Breast (tissue), 4 donors: ENCODE measurements around a stretch of chr12.

DNA sequence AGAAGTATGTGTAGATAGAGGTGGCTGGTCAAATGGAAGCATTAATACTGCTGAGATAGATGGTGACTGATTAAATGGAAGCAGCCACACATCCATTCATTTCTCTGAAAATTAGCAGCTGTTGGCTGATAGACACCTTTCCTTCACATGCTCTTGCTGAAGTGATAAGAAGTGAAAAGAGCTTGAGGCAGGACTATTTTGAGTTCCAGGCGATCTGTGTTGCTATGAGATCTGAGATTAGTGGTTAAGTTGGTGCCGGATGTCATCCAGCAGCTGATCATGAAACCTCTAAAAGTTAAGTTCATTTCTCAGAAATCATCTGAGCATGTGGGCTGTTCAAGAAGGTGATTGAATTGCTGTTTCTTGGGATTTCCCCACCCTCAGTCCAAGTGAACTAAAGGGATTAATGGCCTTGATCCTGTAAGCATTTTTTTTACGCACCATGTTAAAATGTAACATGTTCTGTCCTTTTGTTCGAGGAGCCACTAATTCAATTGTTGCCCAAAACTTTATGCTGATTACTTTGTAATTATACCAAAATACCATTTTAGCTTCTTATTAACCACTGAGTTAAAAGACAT lies 258.2 kb upstream of the BTG1 start:
- PRO-cap, 3 experiments = no peak in any of the 3 experiments
- RRBS = no CpG with 5 or more reads among the region's 4 CpGs

DNA sequence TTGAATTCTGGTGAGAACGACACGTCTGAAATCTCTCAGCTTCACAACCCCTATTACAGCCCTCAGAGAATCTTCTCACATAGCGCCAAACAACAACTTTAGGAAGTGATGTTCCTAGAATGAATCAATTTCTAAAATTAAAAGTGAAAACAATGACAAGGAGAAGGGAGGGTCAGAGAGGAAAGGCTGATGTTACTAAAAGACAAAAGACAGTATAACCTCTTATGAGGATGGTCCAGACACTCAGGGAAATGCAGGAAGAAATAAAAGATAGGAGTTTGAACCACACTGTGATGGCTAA lies 270.8 kb upstream of the BTG1 start:
- PRO-cap, 3 experiments = no peak in any of the 3 experiments
- RRBS = no CpG with 5 or more reads among the region's 3 CpGs

GRCh38 chr12:92434723-92435030 lies 268.1 kb upstream of the PLEKHG7 start:
- PRO-cap, 3 experiments = no peak in any of the 3 experiments

GRCh38 chr12:92539893-92541023 lies 162.5 kb upstream of the PLEKHG7 start:
- PRO-cap, 3 experiments = no peak in any of the 3 experiments
- RRBS = no CpG with 5 or more reads among the region's 14 CpGs

GRCh38 chr12:92561371-92562027 lies 141.3 kb upstream of the PLEKHG7 start:
- PRO-cap, 3 experiments = no peak in any of the 3 experiments
- RRBS = no CpG with 5 or more reads among the region's 5 CpGs

GRCh38 chr12:92780121-92780470 lies 77.3 kb downstream of the PLEKHG7 start:
- PRO-cap, 3 experiments = no peak in any of the 3 experiments
- RRBS = no CpG with 5 or more reads among the region's 1 CpG

DNA sequence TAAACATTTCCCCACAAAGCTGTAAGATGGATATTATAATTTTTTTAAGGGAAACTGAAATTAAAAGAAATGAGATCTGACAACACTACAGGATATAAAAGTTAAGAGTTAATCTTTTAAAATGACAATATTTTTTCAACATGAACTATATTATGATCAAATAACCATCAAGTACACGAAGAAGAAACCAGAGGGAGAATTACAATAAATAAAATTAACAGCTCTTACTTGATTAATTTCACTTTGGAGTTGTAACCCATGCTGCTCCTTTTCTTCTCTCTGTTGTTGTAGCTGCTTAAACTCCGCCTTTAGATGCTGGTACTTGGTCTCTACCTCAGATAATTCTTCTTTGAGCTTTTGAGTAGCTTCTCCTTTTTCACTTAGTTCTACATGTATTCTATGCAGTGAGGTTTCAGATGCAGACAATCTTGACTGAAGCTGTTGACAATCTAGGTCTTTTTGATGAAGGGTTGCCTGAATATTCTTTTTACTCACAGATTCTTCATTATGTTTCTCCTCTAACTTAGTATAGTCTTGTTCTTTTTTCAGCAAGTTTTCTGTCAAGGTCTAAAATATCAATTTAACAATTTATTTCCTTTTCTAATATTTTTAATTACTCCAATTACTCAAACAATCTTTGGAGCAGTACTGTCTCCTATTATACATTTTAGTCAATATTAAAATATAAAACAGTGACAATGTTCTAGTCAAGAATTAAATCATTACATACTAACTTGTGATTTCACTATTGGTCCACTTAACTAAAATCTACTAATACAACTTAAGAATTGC lies 96.6 kb downstream of the EEA1 start:
- PRO-cap, 3 experiments = no peak in any of the 3 experiments
- RRBS = no CpG with 5 or more reads among the region's 2 CpGs

DNA sequence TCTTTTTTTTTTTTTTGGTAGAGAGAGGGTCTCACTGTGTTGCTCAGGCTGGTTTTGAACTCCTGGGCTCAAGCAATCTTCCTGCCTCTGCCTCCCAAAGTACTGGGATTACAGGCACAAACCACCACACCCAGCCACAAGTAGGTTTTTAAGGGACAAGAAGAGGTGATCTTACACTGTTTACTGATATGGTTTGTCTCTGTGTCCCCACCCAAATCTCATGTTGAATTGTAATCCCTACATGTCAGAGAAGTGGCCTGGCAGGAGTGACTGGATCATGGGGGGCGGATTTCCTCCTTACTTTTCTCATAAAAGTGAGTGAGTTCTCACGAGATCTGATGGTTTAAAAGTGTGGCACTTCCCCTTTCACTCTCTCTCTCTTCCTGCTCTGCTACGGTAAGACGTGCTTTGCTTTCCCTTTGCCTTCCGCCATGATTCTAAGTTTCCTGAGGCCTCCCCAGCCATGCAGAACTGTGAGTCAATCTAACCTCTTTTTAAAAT lies 11.9 kb upstream of the EEA1 start:
- PRO-cap, 3 experiments = no peak in any of the 3 experiments
- RRBS = no CpG with 5 or more reads among the region's 5 CpGs

- PRO-cap, 3 experiments = no peak in any of the 3 experiments
- RRBS = no CpG with 5 or more reads among the region's 5 CpGs
Measured at GRCh38 chr12:93379586-93380375, 2.1 kb downstream of the NUDT4 start.

- PRO-cap, 3 experiments = peak in 2 of 3 experiments; most common minus-strand start chr12:93381021 (in 2)
- RRBS = no CpG with 5 or more reads among the region's 4 CpGs
Measured at GRCh38 chr12:93380376-93381420, 3.0 kb downstream of the NUDT4 start.

DNA sequence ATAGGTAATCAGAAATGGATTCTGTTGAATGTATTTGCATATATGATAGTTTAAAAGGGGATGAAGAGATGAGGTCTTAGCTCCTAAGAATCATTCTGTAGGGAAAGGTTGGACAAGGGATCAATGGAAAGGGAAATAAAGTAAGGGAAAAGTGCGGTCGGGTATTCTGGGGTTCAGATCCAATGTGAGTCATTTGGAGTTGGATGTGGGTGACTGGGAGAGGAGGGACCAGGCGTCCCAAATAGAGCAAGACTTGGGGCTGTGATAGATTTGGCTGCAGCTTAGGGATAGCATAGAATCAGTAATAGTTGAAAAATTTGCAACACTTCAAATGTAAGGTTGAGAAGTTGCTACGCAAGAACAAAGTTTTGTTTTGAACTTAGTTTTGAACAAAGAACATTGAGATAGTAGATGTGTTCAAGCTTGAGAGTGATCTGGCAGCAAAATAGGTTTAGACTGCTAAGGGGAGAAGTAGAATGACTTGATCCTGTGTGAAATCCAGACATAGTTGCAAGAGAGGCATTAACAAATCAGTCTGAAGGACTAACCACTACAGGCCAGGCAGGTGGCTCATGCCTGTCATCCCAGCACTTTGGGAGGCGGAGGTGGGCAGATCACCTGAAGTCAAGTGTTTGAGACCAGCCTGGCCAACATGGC lies 3.8 kb downstream of the NUDT4 start:
- PRO-cap, 3 experiments = no peak in any of the 3 experiments
- RRBS = no CpG with 5 or more reads among the region's 5 CpGs

GRCh38 chr12:93447503-93448180 lies 5.9 kb upstream of the UBE2N start:
- PRO-cap, 3 experiments = no peak in any of the 3 experiments
- RRBS = no CpG with 5 or more reads among the region's 4 CpGs

- PRO-cap, 3 experiments = no peak in any of the 3 experiments
- RRBS = no CpG with 5 or more reads among the region's 13 CpGs
Measured at GRCh38 chr12:93573077-93573298, 513 bp downstream of the SOCS2 start.

DNA sequence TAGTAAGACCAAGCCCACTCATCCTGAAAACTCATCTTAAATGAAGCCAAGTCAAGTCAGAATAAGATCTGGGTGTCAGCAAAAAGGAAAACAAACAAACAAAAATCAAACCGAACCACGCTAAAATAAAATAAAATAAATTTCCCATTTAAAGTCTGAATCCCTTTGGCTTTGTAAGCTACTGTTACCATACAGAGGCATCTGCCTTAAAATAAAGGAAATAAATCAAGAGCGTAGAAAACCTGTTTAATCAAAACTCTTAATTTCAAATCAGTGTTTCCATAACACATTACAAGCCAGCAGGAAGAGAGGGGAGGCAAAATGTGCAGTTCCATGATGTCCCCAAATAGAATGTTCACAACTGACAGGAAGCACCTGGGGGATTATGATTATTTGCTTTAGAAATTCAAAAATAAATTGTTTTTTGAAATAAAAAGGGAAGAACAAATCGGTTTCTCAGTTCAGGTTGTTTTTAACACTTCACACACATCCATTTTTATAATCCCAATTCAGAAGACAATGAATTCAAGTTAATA lies 21.3 kb downstream of the SOCS2 start:
- PRO-cap, 3 experiments = no peak in any of the 3 experiments
- RRBS = no CpG with 5 or more reads among the region's 4 CpGs

DNA sequence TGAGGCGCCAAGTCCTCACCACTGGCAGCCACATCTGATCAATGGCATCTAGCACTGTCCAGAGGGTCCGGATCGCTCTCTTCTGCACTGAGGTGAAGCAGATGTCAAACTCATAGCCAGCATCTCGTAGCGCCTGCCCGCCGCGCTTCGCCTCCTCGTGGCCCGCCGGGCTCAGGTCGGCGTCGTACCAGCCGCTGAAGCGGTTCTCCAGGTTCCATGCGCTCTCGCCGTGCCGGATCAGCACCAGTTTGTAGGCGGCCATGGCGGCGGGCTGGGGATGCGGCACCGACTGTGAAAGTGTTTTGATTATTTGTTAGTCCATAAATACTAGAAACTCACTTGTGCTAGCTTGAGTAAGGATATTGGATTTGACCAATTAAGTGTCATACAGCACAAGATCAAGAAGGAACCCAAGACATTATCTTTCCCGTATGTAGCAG lies 35.8 kb upstream of the CRADD start:
- PRO-cap, 3 experiments = no peak in any of the 3 experiments
- RRBS = no CpG with 5 or more reads among the region's 27 CpGs

DNA sequence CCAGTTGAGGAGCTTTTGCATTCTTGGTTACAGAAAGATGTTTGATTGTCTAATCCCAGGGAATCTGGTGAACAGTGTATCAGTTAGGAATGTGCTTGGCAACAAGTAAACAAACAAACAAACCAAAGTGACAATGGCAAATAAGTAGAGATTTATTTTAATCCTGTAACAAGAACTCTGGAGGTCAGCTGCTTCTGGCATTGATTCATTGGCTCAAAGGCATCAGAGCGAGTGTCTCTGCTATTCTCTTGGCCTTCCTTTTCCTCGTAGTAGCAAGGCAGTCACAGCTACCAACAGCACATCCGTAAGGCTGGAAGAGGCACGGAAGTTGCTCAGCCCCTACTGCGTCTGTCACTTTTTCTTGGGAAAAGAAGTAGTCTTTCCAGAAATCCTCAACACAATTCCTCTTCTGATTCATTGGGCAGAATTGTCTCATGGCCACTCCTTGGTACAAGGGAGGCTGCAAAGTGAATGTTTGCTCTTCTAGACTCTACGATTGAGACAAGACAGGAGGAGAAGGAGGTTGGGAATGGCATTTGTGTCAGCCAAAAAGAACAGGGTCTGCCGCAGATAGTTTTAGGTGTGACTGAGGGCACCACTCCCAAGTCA lies 37.3 kb downstream of the CRADD start:
- PRO-cap, 3 experiments = no peak in any of the 3 experiments
- RRBS = no CpG with 5 or more reads among the region's 7 CpGs

GRCh38 chr12:93777189-93777878 lies 100.2 kb downstream of the CRADD start:
- PRO-cap, 3 experiments = peak in 2 of 3 experiments; most common plus-strand start chr12:93777454 (in 2)
- RRBS = no CpG with 5 or more reads among the region's 10 CpGs

GRCh38 chr12:93815260-93816014 lies 138.3 kb downstream of the CRADD start:
- PRO-cap, 3 experiments = no peak in any of the 3 experiments
- RRBS = no CpG with 5 or more reads among the region's 1 CpG

DNA sequence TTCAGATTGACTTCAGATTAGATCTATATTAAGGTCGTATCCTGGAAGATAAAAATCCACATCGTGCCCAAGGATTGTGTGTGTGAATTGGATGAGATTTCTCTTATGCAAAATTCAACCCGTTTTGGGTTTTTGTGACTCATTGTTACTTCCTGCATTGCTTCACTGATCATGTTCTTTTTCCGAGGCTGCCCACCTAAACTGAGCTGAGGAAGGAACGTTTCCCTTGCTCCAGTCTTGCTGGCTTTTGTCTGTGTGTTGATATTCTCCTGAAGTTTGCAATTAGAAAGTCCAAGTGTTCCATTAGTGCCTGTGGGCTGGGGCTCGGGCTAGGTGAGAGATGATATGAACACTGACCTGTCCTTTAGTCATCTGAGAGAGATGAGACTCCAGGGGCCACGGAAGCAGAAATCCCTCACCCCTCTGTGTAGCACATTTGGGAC lies 27.7 kb downstream of the PLXNC1 start:
- PRO-cap, 3 experiments = no peak in any of the 3 experiments
- RRBS = no CpG with 5 or more reads among the region's 7 CpGs

GRCh38 chr12:94240063-94240854 lies 91.9 kb downstream of the PLXNC1 start:
- PRO-cap, 3 experiments = no peak in any of the 3 experiments
- RRBS = no CpG with 5 or more reads among the region's 3 CpGs